Ureter (tissue), 1 donor: ENCODE measurements around a stretch of chr2.

GRCh38 chr2:17805804-17806214 lies 10.5 kb upstream of the MSGN1 start:
- PRO-cap, result no peak

GRCh38 chr2:17892771-17893542 lies 14.5 kb downstream of the KCNS3 start:
- PRO-cap, result no peak

DNA sequence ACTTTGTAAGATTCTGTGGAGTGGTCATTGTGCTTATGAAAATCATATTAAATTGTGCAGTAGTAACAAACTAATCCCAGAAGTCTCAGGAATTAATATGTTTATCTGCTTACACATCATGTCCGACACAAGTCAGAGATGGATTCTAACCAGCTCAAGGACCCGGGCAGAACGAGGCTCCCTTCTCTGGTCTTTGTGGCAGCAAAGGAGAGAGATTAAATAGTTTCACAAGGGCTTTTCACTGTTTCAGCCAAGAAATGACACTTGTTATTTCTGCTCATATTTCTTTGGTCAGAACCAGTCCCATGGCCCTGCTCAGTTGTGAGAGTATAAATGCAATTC lies 104.6 kb downstream of the RDH14 start:
- PRO-cap, result no peak

- PRO-cap, result no peak
These were observed 366.7 kb downstream of the OSR1 start for GRCh38 chr2:18991744-18992035.

DNA sequence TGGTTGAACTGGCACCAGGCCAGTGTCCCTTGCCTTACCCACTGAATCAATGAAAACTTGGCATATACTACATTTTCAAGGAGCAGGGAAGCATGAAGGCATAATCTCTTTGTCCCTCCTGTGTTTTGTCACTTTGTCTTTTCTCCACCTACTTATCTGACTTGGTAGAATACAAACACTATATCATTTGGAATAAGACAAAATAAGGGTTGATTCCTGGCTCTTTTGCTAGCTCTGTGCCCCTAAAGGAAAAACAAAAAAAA lies 366.5 kb downstream of the OSR1 start:
- PRO-cap, result no peak

- PRO-cap, result no peak
These were observed 272.1 kb downstream of the OSR1 start for GRCh38 chr2:19086384-19086650.

- PRO-cap, result no peak
These were observed 239.1 kb upstream of the OSR1 start for GRCh38 chr2:19597596-19597945.

GRCh38 chr2:19747367-19747618 lies 154.5 kb downstream of the TTC32 start:
- PRO-cap, result no peak

DNA sequence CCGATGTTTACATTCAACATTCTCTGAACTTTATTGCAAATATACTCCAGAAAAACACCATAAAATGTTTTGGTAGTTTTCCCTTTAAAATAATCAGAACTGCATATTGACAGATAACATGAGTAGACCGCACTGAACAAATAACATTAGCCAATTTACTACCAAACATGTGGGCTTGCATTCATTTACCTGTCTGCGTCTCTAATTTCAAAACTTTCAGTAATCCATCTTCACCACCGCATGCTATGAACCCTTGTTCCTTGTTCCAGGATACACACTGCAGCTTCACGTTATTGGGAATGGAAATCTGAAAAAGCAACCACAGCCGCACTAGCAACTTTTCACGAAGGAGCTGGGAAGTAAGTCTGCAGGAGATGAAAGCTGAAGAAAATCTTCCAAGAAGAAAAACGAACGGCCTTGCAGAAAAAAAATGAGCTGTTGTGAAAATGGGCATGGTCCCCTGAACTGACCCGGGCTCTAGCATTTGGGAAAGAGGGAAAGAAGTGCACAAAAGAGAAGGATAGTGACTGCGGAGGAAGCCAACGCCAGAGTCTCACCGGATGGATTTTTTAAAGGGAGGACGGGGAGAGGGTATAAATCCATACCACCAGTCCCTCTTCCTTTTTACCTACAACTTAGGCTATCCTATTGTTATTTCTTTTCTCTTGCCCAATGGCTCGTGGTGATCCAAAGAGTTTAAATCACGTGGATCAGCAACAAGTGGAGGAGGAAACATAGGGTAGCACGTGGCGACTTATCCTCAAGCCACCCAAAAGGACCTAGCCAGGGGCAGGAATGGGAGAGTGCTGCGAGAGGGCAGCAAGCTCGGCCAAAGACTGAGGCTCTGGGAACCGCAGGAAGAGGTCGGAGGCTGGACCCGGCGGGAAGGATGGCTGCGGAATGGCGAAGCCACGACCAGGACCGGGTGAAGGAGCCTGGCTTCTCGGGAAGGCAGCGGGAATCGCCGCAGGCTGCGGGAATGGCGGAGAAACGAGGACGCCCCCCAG lies 626 bp downstream of the WDR35 start:
- PRO-cap, result no peak

GRCh38 chr2:20052446-20053313 lies 1.3 kb upstream of the LAPTM4A start:
- PRO-cap, result no peak

DNA sequence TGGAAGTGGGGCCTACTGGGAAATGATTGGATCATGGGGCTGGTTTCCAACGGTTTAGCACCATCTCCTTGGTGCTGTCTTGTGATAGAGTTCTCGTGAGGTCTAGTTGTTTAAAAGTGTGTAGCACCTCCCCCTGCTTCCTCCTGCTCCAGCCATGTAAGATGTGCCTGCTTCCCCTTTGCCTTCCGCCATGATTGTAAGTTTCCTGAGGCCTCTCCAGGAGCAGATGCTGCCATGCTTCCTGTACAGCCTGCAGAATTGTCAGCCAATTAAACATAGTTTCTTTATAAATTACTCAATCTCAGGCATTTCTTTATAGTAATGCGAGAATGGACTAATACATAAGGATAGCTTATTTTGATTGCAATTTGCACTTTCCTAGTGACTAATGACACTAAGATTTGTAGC lies 16.3 kb upstream of the LAPTM4A start:
- PRO-cap, result no peak

DNA sequence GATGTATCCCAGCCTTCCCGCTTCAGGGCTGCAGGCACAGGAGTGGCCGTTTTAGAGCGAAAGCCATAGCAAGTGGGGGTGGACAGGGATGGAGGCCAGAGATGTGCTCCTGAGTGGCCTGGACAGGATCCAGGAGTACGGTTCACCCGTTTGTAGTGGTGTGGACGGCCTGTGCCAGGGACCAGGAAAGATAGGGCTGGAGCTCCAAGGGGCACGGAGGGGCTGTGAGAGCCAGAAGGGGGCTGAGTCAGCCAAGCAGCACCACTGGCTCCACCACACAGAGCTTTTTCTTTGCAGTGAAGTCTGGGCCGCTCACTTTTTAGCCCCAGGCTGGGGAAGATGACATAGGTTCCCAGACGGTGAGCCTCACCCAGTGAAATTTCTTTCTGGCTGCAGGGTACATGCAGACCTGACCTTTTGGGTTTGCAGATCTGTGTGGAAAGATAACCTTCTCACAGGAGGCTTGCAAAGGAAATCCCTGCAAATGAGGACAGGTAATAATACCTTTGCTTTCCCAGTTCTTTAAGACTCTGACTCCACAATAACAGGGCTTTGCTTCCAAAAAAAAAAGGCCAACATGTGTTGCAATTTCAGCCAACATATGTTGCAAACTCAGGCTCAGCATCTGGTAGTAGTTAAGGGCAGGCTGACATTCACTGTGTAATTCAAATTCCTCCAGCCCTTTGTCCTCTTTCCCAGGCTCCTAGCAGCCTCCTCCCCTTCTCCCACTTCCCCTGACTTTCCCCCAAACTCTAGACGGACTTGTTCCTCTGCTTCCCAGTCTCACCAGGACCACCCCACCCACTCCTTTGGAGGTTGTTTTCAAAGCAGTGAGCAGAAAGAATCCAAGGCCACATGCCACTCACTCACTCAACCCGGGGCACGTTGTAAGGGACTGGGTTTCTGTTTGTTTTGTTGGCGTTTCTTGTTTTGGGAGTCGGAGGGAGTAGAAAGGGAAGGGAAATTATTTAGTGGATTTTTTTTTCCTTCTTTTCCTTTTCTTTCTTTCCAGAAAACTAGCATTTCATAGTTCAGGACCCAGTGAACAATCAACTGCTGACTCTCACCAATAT lies 20.3 kb upstream of the LAPTM4A start:
- PRO-cap, result no peak

DNA sequence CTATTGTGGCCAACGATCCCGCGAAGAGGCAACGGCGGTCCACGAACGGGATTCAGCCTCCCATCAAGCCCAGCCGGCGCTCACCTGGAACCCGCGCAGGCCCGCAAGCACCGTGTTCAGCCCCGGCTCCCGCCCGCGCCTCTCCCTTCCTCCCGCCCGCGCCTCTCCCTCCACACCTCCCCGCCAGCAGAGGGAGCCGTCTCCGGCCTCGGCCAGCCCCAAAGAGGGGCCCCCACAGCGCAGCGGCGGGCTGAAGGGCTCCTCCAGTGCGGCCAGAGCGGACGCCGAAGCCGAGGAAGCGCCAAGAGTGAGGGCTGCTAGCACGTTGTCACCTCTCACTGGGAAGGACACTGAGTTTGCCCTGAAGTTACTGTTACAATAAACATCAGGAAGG lies 55.3 kb upstream of the LAPTM4A start:
- PRO-cap, result bidirectional peak, plus-strand start at position 275 of the sequence, minus-strand start at position 82 of the sequence

- PRO-cap, result no peak
These were observed 73.8 kb downstream of the SDC1 start for GRCh38 chr2:20151037-20151657.

DNA sequence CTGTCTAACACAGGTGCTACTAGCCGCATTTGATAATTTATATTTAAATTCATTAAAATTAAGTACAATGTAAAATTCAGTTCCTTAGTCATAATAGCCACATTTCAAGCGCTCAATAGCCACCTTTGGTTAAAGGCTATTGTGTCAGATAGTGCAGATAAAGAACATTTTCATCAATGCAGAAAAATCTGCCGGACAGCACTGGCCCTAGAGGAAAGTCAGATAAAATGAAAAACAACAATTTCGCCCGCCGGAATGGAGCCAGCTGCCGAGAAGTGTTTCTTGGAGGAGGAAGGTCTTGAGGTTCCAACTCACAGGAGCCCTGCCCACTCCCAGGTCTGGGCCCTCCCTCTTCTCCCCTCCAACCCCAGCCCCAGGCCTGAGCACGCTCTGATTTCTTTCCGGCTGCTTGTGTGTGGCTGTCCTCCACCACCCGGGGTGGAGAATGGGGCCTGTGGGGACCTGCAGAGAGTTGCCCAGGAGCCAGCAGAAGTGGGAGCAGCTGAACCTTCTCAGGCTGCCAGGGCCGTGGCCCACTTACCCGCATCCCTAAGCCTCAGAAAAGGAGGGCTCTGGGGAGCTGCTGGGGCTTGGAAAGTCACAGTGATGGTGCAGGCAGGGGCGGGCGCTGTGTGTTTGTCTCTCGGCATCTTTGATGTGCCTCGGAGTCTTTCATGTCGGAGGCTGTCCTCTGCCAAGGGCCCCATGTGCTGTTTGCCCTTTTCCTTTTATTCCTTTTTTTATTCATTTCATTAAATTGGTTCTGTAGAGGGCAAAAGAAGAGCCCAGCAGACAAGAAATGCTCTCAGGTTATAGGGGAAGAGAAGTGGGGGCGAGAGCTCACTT lies 52.7 kb downstream of the SDC1 start:
- PRO-cap, result no peak

- PRO-cap, result no peak
These were observed 29.5 kb downstream of the SDC1 start for GRCh38 chr2:20195175-20196046.

DNA sequence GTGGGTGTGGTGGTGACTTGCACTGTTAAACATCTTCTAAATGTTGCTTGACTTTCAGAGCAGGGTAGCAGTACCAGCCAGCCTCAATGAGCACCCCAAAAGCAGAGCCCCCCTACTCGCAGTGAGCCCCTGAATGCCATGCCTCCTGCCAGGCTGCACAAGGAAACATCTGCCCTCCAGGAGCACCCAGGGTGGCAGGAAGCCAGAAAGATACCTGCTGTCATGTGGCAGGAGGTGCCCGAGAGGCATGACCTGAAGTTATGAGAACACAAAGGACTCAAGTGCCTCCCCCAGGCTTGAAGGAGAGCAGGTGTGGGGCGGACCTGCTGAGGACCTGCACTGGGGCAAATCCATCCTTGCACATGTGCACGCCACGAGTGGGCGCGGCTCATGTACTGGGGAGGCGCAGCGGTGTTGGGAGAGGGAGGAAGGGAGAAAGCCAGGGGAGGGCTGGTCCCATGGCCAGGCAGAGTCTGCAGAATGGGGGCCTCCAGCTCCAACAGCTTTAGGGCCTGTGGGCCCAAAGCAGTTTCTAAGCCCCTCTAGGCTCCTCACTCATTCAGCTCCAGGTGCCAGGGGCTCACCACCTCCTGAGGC lies 26.9 kb downstream of the SDC1 start:
- PRO-cap, result no peak

GRCh38 chr2:20203777-20204560 lies 21.0 kb downstream of the SDC1 start:
- PRO-cap, result no peak

- PRO-cap, result no peak
These were observed 7.0 kb upstream of the PUM2 start for GRCh38 chr2:20357605-20358104.

- PRO-cap, result unidirectional peak, minus-strand start at chr2:20424951
These were observed 22.0 kb upstream of the RHOB start for GRCh38 chr2:20424647-20425481.